Epithelial cell of proximal tubule (primary cell): ENCODE data around the genes B3GNT8 and ERFL.

DNA sequence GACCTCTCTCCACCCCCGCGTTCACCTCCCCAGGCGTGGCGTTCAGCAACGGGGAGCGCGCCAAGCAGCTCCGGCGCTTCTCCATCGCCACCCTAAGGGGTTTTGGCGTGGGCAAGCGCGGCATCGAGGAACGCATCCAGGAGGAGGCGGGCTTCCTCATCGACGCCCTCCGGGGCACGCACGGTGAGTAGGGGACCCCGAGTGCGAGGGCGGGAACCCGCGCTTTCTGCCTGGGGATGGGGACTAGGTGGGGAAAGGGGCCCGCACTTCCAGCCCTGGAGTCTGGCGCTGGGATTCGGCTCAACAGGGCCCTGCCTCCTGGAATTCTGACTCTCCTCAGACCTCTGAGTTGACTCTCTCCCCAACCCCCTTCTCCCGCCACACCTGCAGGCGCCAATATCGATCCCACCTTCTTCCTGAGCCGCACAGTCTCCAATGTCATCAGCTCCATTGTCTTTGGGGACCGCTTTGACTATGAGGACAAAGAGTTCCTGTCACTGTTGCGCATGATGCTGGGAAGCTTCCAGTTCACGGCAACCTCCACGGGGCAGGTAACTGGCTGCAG lies 1.8 kb downstream of the CYP2A13 start:
- RAMPAGE, long total RNA, result no peak
- RRBS, result 3% methylated on average over 3 of the region's 37 CpGs

DNA sequence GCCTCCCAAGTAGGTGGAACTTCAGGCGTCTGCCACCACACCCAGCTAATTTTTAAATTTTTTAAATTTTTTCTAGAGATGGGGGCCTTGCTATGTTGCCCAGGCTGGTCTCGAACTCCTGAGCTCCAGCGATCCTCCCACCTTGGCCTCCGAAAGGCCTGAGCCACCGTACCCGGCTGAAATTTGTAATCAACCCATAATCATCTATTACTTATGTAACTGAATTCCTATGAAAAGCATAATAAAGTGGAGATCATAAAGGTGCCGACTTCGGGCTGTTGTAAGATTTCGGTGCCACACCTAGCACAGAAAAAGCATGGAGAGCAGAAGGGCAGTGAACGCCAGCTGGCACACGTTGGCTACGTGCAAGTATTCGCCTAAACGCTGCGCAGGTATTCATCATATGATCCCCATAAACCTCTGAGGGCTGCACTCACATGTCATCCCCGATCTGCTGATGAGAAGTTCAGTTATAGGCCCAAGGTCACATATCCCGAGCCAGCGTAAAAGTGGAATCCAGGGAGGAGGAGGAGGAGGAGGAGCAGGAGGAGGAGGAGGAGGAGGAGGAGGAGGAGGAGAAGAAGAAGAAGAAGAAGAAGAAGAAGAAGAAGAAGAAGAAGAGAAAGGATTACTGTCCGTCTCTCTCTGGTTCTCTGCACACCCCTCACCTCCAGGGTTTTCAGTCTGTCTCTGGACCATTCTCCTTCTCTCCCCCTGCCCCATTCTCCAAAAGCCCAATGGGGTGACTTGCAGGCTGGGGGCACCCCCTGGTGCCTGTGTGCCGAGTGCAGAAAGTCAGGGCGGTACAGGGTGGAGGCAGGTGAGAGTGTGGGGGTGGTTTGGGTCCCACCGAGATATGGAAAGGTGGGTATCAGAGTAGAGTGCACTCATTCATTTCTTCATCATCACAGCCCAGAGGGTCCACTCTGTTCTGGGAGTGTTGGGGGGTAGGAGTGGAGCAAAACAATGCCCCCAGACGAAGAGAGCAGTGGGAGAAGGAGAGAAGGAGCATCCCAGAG lies 18.6 kb upstream of the CYP2S1 start:
- RAMPAGE, long total RNA, result no peak
- RRBS, result no CpG with 5 or more reads among the region's 23 CpGs

GRCh38 chr19:41225853-41226962 lies 7.2 kb downstream of the AXL start:
- RAMPAGE, long total RNA, result no peak
- RRBS, result 2% methylated on average over 7 of the region's 77 CpGs

DNA sequence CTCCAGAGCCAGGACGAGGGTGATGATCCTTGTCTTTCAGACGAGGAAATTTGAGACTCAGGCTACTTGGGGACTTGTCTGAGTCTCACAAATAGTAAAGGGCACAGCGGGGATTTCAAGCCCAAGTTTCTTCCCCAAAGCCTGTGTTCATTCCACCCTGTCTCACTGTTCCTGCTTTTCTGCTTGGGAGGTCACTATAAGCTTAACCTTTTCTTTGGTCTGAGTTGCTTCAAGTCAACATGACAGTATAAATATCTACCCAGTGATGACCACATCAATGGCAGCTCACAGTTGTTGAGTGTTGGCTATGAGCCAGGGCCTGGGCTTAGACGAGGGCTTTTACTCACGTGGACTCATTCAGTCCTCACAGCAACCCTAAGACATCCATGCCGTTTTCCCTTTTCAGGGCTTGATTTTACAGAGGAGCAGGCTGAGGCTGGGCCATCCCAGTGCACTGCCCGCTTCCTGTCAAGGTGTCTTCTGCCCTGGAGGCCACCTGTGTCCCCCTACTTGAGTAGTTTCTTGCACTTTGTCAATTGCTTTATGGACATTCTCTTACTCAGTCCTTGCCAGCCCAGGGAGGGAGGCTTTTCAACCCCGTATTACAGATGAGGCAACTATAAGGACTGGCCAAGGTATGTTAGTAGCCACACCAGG lies 10.2 kb upstream of the CCDC97 start:
- RAMPAGE, long total RNA, result no peak
- RRBS, result no CpG with 5 or more reads among the region's 8 CpGs

- RAMPAGE, long total RNA, result no peak
- RRBS, result 69% methylated on average over 4 of the region's 24 CpGs
Measured at GRCh38 chr19:41323407-41324393, 13.7 kb downstream of the CCDC97 start.

DNA sequence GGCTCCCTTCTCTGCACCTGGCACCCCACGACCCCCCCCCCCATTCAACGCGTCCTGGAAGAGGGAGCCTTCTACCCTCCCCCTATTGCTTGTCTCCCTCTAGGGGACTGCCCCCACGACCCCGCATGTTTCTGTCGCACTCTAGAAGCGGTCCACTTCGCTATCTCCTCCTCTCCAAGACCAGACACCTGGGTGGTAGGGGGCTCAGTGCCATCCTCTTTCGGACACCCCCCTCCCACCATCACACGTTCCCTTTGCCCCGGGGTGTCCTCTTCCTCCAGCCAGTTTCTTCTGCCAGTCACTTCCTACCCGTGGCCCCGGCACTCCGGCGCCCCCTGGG lies 1.4 kb downstream of the TGFB1 start:
- RAMPAGE, long total RNA, result no peak
- RRBS, result 2% methylated on average over 3 of the region's 15 CpGs

- RAMPAGE, long total RNA, result no peak
- RRBS, result no CpG with 5 or more reads among the region's 9 CpGs
Measured at GRCh38 chr19:41415175-41415645, 12.0 kb downstream of the B3GNT8 start.

DNA sequence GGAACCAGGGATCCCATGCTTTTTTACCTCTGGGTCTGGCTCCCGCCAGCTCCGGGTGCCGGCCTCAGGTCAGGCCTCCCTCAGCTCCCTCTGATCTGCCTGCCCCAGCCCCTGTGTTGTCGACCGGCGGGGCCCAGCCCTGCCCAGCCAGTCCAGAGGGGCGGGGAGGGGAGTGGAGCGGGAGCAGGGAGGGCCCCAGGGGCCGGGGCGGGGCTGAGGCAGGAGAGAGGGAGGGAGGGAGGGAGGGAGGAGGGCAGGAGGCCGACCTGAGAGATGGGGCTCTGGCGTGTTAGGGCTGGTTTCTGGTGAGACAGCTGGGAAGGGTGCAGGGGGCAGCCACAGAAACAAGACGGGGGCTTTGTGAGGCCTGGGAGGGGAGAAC lies at the start of gene B3GNT8:
Gene B3GNT8 (minus strand): TSS at position 118 of the 382 bp plus-strand sequence.
- RAMPAGE, long total RNA, result no peak
- RRBS, result 27% methylated on average over 6 of the region's 13 CpGs

DNA sequence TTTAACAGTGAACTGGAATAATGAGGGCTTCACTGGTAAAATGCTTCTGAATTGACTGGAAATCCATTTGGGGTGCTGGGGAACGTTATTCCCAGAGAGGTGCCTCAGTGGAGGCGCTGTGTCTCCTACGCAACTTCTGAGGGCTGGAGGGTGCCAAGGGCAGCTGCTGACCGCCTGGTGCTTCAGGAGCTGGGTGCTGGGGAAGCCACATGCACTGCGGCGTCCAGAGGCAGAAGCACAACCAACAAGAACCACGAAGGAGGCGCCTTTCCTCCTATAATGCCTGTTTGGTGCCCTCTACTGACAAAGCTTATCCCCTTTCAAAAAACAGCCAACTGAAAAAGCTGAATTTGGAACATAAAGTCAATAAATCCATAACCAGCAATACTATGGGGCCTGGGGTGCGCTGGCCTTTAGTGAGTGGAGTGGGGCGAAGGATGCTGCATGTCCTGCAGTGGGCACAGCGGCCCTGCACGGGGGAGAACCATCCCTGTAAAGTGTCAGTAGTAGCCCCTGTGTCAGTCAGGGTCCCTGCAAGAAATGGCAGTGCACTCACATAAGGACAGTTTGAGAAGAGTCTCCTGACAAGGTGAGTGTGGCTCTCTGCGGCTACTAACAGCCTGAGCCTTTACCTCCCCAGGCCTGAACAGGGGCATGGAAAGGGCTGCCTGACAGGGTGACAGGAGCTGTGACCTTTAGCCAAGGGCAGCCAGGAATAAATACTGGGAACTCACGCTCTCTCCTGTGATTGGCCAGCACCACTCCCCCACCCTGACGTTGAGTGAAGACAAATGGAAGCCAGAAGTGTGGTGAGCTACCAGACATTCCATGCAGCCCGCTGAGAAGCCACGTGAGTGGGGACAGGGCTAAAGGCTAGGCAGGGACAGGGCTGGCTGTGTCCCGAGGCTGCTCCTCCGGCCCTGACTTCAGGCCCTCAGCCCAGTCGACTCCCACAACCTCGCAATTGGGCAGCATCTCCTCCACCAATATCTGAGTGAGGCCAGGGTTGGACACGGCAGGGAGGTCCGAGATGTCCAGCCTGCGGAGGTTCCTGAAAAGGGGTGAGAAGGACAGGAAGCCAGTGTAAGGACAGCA lies 4.5 kb upstream of the B3GNT8 start:
- RAMPAGE, long total RNA, result no peak
- RRBS, result no CpG with 5 or more reads among the region's 24 CpGs

DNA sequence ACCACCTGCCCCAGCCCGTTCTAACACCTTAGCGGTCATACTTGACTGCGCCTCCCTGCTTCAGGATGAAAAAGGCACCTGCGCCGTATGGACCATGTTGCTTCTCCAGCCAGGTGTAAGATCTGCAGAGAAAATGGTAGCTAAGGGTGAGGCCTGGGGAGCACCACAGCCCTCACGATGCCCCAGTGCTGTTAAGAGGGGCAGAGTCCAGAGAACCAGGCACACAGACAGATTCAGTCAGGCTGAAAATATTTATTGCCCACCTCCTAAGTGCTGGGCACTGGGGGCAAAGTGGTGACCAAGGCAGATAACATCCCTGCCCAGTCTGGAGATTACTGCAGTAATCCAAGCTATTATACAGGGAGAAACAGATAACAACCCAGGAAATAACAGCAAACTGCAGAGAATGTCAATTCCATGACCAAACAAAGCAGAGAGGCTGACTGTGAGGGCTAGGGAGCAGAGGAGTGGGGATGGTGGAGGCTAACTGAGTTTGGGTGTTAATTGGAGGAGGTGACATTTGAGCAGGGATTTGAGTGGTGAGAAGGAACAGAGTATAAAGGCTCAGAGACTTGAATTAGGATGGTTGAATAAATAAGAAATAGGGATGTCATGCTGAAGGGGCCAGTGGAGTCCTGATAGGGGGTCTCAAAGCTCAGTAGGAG lies 3.2 kb downstream of the DMAC2 start:
- RAMPAGE, long total RNA, result no peak
- RRBS, result no CpG with 5 or more reads among the region's 6 CpGs

GRCh38 chr19:41565037-41565853 lies 10.7 kb upstream of the CEACAM21 start:
- RAMPAGE, long total RNA, result no peak
- RRBS, result 0% methylated on average over 5 of the region's 34 CpGs

GRCh38 chr19:41784265-41784932 lies 12.0 kb upstream of the CEACAM3 start:
- RAMPAGE, long total RNA, result no peak
- RRBS, result no CpG with 5 or more reads among the region's 6 CpGs

- RAMPAGE, long total RNA, result no peak
- RRBS, result no CpG with 5 or more reads among the region's 9 CpGs
Measured at GRCh38 chr19:41810814-41811585, 14.6 kb downstream of the CEACAM3 start.

- RAMPAGE, long total RNA, result no peak
- RRBS, result 92% methylated on average over 3 of the region's 8 CpGs
Measured at GRCh38 chr19:41897603-41897963, 14.6 kb downstream of the ARHGEF1 start.

DNA sequence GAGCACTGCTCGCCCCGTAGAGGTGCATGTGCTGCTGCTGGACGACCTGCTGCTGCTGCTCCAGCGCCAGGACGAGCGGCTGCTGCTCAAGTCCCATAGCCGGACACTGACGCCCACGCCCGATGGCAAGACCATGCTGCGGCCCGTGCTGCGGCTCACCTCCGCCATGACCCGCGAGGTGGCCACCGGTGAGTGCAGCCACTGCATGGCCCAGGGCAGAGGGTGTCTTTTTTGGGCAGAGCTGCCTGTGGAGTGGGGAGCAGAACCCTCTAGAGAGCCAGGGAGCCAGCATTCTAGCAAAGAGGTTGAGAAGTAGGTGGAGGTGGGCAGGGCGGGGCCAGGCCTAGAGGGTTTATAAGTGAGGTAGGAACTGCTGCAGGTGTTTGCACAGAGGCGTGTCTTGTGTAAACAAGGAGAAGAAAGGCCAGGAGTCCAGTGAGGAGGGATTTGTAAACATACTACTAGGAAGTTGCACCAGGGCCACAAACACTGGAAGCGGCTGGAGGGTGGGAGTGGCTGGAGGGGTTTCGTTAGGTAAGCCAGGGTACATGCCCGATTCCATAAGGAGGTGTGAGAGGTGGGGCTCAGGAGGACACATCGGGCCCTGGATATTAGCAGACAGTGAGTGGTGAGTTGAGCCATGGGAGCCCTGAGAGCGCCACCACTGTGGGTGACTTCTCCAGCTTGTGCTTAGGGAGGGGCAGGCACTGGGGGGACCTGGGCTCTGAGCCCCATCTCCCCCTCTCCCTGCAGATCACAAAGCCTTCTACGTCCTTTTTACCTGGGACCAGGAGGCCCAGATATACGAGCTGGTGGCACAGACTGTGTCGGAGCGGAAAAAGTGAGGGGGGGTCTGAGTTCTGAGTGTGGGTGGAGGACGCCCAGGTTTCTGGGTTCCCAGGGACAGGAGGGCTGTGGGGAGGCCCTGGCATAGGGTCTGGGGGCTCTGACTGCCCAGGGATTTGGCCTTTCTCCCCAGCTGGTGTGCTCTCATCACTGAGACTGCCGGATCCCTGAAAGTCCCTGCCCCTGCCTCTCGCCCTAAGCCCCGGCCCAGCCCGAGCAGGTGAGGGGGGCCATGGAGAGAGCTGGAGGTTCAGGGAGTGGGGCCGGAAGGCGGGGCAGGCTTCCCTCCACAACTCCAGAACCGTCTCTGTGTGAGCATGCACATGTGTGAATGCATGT lies 21.6 kb downstream of the ARHGEF1 start:
- RAMPAGE, long total RNA, result no peak
- RRBS, result 95% methylated on average over 8 of the region's 36 CpGs

- RAMPAGE, long total RNA, result no peak
- RRBS, result 3% methylated on average over 31 of the region's 93 CpGs
Measured at GRCh38 chr19:41927699-41928689, at the start of gene ERFL. Gene ERFL, minus strand, starts transcription at chr19:41928449.

GRCh38 chr19:41936476-41936694 lies 8.1 kb upstream of the ERFL start:
- RAMPAGE, long total RNA, result no peak
- RRBS, result no CpG with 5 or more reads among the region's 5 CpGs

- RAMPAGE, long total RNA, result no peak
- RRBS, result no CpG with 5 or more reads among the region's 6 CpGs
Measured at GRCh38 chr19:42098683-42099267, 22.8 kb downstream of the ZNF574 start.

DNA sequence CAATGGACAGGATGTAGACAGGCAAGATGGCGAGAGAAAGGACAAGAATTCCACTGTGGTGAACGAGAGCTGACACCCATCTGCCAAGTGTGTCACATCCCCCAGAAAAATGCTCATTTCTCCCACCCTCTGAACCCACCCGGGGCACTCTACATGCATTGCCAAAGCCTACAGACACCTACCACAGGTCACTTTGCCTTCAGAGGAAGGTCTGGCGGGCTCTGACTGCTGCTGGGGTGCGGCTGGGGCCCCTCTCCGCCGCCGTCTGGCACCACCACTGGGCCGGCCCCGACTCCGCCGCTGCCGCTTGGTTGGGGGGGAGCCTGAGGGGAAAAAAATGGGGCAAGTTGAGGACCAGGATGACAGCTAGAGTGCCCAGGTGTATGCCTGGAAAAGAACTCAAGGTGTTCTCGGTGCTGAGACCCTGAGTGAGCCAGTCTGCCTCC lies 7.9 kb downstream of the DEDD2 start:
- RAMPAGE, long total RNA, result no peak
- RRBS, result no CpG with 5 or more reads among the region's 14 CpGs

GRCh38 chr19:42245738-42246719 lies 3.6 kb upstream of the GSK3A start:
- RAMPAGE, long total RNA, result no peak
- RRBS, result no CpG with 5 or more reads among the region's 12 CpGs